ENCODE measurements around the genes TNNI3K, MIGA1 and IFI44L.

GRCh38 chr1:71063613-71064380, 16.2 kb upstream of the PTGER3 start:
- PRO-cap: no peak

DNA sequence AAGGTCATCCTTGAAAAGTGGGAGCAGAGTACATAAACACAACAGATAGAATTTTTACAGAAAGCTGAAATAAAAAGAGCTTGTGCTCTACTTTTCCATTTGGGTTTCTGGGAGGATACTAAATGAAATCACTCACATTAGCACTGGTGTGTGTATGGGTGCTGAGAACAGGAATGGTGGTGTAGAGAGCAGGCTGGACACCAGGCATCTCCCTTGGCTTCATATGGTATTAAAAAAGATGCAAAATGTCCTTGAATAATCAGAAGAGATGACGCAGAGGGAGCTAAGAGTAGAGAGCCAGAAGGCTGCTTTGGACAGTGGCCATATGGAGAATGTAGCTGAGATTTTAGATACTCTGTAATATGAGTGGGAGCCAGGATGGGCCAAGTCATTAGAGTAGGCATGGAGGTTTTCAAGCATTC, 112.3 kb upstream of the ZRANB2 start:
- PRO-cap: no peak

DNA sequence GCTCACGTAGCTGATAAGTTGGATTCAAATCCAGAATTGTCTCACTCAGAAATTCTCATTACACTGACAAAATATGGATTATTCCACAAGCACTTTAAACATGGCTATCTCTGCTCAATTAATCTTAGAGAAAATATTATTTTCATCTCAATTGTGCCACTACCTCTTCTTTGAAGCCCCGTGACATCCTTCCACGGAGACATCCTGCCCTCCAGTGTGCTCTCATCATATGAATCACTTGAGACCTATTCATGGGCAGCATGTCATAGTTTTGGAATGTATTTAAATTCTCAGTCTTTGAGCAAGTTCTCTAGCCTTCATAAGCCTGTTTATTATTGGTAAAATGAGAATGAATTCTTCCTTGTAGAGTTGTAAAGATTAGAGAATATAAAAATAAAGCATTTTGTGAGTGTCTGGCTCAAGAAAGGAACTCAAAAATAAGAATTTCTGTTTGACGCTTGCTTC, 557.2 kb upstream of the ZRANB2 start:
- PRO-cap: no peak

- PRO-cap: unidirectional peak, minus-strand start at chr1:72807268
Observed at GRCh38 chr1:72807126-72807562, 524.8 kb upstream of the NEGR1 start.

DNA sequence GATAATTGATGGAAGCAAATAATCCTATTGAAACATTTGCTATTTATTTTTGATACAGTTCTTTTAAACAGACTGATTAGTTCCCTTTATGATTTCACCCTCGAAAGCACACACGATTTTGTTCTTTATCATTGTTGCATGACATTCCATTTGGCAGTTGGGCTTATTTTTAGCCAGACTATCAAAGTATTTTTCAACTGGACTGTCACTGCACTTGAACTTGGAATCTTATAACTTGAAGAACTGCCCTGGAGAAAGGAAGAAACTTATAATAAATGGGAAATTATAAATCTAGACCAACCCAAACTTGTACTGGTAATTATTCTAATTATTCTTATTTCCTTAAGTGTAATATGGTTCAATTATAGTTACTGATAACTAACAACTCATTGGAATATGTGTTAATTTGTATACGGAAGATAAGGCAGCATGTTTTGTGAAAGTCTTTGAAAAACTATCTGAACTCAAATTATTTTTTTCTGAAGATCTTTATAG, at the start of gene TNNI3K:
Gene TNNI3K, plus strand, starts transcription at position 211 of the 495 bp plus-strand sequence.
- PRO-cap: no peak

DNA sequence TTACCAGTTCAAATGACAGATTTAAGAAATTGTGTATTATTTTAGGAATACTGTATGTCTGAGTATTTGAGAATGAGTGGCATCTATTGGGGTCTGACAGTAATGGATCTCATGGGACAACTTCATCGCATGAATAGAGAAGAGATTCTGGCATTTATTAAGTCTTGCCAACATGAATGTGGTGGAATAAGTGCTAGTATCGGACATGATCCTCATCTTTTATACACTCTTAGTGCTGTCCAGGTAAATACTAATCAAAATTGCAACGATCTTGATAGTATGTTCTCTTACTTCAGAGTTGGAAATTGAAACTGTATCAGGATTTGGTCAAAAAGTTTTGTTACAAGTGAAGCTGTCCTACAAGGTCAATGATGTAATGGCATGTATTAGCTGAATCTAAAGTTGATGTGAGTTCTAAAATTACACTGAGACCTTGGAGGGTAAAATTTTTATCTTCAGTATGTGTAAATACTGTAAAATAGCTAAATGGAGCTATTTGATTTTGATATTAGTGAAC, 3.1 kb downstream of the RABGGTB start:
- PRO-cap: no peak

DNA sequence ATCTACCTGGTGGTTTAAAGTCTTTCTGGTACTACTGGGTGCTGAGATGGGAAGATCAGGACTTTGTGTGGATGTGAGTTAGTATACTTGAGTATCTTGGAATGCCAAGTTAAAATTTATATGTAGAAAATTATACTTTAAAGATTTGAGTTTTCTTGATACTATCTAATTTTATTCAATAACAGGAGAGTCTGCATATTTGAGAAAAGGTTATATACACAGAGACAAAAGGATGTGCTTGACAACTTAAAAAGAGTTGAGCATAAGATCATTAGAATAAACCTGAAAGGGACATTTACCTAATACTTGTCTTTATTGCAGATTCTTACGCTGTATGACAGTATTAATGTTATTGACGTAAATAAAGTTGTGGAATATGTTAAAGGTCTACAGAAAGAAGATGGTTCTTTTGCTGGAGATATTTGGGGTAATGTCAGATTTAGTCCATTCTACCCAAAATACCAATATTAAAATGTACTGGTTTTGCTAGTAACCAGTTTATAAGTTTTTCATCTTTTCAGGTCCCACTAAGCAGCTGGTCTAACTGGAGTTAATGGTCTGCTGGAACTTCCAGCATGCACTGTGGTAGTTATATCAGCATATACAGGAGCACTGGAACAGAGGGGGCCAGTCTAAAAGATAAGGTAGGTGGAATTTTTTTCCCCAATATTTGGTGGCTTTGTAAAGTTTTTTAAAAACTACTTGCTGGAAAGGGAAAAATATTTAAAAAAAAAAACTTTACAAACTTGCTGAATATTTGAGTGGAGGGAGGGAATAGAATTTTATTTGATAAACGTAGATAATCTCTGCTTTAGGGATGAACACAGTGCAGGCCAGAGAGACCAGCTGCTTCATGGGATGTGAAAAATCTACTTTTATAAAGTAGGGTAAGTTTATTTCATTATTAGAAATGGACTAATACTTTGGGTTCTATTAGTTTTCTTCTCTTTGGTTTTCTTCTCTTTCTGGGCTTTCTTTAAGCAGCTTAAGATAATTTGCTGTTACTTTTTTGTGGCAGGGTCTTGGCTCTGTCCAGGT, 3.9 kb downstream of the RABGGTB start:
- PRO-cap: no peak

DNA sequence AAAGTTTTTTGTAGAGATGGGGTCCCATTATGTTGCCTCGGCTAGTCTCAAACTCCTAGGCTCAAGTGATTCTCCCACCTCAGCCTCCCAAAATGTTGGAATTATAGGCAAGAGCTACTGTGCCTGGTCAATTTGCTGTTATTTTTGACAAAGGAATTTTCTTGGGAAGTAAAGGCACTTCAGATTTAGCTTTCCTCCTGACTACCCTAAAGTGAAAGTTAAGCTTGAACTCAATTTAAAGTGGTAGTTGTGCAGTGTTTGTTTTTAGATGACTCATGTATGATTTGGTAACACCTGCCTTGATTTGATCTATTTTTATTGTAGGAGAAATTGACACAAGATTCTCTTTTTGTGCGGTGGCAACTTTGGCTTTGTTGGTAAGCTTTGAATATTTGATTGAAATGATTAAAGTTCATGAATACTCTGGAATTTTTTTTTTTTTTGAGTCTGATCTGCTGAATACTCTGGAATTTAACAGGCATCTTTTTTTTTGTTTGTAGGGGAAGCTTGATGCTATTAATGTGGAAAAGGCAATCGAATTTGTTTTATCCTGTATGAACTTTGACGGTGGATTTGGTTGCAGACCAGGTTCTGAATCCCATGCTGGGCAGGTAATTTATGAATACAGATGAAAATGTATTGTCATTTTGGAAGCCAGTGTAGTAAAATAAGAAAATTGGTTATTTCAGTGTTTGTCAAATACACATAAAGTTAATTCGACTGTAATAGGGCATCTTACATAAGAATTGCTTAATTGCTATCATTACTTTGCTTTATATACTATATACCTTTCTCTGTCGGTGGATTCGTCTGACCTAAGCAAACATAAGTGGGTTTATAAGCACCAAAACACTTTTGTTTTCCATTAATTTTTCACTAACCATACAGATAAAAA, 5.2 kb downstream of the RABGGTB start:
- PRO-cap: no peak

DNA sequence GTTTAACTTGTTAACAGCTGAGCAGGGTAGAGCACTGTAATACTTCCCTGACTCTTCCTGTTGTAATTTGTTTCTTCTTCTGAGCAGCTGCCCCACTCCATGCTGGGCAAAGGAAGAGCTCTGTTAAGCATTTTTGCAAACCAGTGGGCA, 220.3 kb downstream of the ST6GALNAC3 start:
- PRO-cap: no peak

DNA sequence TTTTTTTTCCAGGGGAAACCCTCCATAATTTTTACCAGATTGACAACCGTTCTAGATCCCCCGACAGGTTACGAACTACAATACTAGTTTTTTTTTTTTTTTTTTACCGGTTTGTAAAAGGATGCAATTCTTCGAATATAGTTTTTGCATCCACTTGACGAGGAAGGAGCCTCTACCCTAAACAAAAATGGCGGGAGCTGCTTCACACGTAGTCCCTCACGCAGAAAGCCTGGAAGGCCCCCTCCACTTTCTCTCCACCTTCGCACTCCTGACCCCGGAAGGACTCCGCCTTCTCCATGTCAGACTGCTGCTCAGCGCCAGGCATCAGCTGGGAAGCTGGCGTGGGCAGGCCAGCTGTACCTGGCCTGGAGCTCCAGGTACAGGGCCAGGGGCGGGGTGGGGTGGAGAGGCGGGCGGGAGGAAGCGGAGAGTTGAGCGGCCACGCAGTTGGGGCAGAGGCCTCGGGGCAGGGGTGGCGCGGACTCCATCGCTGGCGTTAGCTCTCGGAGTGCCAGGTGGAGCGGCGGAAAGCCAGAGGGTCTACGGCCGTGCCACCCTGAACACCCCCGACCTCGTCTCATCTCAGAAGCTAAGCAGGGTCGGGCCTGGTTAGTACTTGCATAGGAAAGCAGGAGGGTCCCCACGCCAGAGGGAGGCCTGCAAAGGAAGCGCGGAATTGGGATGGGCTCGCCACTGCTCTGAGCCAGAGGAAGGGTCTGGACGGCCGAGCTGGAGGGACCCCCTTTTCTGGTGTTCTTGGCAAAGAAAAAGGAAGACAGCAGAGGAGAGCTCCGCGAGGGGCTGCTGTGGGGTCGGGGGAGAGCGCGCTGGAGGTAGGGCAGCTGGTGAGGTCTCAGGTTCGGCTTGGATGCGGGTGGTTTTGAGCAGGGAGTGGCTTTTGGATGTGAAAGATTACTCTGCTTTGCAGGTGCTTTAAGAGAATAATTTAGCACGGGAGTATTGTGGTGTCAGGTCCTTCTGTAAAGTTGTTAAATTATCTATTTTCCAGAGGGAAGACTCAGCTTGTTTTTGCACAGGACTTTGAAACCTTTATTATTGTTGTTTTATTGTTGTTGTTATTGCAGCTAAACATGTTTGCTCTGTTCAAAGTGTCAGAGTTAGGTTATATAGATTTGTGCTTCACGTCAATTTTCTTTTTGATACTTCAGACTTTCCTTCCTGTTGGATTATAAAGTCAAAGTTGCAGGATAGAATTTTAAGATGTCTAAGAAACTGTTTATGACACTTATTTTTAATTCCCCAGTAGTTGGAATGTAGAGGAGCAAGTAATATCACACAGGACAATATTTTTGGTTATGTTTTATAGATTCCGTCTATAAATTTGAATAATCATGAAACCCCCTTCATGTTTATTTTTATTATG, at the start of gene MIGA1:
Gene MIGA1, plus strand, starts transcription at position 290 of the 1,384 bp plus-strand sequence.
- PRO-cap: unidirectional peak, plus-strand start at position 327 of the sequence; unidirectional peak, plus-strand start at position 406 of the sequence; unidirectional peak, plus-strand start at position 455 of the sequence

- PRO-cap: no peak
Observed at GRCh38 chr1:77834543-77835420, 53.6 kb upstream of the NEXN start.

DNA sequence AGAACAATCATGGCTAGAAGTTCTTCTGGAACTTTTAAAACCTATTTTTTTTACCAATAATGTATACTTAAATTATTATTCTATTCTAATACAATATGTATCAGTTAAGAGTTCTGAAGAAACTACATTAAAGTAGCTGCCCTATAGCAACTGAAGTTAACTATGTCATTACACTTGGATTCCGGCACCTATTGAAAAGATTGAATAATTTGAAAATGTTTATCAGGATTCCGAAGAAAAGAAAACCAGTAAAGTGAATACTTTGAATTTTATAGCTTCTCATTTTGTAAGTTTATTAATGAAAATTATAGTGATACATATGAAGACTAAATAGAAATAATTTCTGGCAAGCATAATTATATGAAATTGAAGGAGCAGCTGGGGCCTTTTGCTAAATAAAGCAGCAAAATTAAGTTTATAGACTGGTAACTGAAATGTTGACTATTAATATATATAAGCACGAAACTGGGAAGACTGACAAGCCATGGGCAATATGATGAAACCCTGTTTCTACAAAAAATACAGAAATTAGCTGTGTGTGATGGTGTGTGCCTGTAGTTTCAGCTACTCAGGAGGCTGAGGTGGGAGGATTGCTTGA, 14.9 kb downstream of the NEXN start:
- PRO-cap: no peak

- PRO-cap: no peak
Observed at GRCh38 chr1:77960826-77961152, 18.1 kb downstream of the FUBP1 start.

DNA sequence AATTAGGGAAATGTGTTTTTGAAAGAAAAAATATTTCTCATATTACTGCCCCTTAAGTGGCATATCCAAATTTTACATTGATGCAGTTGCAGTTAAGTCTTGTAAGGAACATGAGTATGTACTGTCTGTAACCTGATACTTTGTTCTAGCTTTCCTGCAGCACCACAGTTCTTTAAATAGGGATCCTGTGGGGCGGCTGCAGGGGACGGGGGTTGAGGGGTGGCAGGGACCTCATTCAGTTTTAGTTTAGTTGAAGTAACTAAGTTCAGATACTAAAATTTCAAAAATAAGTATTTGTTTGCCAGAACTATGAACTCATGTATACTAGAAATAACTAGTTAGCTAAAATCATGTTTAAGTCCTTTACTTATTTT, 768 bp upstream of the DNAJB4 start:
- PRO-cap: bidirectional peak, plus-strand start at position 201 of the sequence, minus-strand start at position 147 of the sequence

DNA sequence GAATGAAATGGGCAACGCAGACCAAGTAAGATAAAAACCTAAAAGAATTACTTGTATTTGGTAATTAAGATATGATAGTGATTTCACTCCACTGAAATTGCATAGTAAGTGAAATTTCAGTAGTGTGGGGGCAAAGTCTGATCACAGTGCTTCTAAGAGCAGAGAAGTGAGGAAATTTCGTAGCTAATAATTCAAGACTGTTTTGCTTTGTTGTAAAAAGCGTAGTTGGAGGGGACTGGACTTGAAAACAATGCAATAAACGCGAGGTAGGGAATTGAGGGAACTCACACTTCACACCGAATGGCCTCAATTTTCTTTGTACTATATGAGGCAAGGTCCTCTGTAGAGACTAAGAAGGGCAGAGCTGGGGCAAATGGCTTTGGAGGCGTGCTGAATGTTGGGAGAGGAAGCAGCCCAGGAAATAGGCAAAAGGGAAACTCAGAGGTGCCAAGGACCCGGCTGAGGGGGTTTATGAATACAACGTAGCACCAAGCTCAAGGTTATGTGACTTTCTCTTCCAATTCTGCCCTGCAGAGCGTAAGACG, 624 bp upstream of the GIPC2 start:
- PRO-cap: no peak

- PRO-cap: no peak
Observed at GRCh38 chr1:78250261-78250943, 204.6 kb downstream of the GIPC2 start.

DNA sequence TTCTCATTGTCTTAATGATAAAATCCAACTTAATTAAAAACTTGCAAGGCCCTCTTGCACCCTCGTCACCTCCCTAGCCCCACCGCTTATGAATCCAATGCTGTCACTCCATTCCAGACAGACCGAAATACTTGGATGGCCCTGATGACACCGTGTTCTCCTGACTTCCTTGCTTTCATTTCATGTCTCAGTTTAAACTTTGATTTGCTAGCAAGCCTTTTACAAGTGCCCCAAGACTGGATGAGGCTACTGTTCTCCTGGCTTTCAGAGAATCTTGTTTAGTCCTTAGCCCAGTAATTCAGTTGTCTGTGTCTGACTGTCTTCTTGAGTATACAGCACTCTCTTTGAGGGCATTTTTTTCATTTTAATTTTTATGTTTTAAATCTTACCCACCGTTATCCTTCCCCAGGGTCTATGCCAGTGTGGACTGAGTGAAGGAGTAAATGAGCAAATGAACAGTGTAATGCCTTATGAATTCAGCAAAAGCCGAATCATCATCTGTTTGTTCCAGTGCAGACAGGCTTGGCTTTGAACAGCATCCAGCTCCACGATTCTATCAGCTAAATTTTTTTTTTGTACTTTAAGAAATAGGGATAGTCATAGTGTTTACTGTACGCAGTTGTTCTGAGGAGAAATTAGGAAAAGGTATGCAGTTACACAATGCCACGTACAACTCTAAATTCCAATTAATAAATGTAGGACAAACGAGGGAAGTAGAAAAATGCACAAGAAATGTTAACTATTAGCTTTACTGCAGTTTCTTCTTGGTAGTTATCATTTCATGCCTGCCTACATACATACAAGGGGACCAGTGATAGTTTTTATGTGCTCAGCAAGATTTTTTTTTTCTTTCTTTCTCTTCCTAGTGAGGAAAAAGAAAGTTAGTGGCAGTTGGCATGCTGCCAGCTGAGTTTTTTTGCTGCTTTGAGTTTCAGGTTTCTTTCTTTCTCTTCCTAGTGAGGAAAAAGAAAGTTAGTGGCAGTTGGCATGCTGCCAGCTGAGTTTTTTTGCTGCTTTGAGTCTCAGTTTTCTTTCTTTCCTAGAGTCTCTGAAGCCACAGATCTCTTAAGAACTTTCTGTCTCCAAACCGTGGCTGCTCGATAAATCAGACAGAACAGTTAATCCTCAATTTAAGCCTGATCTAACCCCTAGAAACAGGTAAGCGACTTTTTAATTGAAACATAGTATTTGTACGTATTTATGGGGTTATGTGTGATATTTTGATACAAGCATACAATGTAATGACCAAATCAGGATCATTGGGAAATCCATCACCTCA, at the start of gene IFI44L:
Gene IFI44L, plus strand, starts transcription at position 1,035 of the 1,279 bp plus-strand sequence.
- PRO-cap: no peak

- PRO-cap: no peak
Observed at GRCh38 chr1:79004720-79005209, 1.8 kb downstream of the ADGRL4 start.

DNA sequence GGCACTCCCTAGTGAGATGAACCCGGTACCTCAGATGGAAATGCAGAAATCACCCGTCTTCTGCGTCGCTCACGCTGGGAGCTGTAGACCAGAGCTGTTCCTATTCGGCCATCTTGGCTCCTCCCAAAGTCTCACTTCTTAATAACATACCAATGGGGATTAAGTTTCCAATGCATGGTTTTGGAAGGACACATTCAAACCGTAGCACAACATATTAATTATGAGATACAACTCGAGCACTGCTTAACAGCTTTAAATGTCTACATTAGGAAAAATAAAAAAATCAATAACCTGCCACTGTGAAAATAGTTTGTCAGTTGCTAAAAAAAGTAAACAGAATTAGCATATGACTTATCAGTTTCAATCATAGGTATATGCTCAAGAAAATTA, 855.6 kb upstream of the ADGRL2 start:
- PRO-cap: no peak

- PRO-cap: no peak
Observed at GRCh38 chr1:81414248-81414623, 386.5 kb upstream of the ADGRL2 start.